ENCODE data around the genes LASP1 and CACNB1.

- RRBS: no CpG with 5 or more reads among the region's 13 CpGs
Measured at GRCh38 chr17:38482407-38482895, 54.2 kb downstream of the ARHGAP23 start.

- RRBS: no CpG with 5 or more reads among the region's 16 CpGs
Measured at GRCh38 chr17:38485522-38486306, 57.5 kb downstream of the ARHGAP23 start.

- RRBS: no CpG with 5 or more reads among the region's 24 CpGs
Measured at GRCh38 chr17:38509688-38510011, 81.4 kb downstream of the ARHGAP23 start.

GRCh38 chr17:38591003-38591343 lies 14.8 kb downstream of the SRCIN1 start:
- RRBS: no CpG with 5 or more reads among the region's 2 CpGs

GRCh38 chr17:38606367-38606887 lies 675 bp upstream of the SRCIN1 start:
- RRBS: no CpG with 5 or more reads among the region's 52 CpGs

- RRBS: no CpG with 5 or more reads among the region's 70 CpGs
Measured at GRCh38 chr17:38703192-38704269, 1.5 kb upstream of the MLLT6 start.

DNA sequence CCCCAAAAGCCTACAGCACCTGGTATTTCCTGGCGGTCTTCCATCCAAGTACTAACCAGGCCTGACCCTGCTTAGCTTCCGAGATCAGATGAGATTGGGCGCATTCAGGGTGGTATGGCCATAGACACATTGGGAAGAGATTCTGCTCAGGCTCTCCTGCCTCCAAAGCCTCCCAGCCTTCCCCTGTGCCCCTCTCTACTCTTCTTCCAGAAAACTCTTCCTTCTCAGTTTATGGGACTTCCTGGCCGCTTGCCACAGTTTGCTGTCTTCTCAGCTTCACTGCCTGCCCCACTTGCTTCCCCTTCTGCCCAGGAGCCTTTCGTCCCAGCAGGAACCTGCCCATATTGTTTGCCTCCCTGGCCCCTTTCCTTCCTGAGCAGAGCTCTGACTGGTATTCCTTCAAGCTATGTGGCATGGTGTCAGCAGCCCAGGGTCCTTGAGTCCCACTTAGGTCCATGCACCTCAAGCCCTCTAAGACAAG lies 1.7 kb downstream of the CISD3 start:
- RRBS: no CpG with 5 or more reads among the region's 5 CpGs

DNA sequence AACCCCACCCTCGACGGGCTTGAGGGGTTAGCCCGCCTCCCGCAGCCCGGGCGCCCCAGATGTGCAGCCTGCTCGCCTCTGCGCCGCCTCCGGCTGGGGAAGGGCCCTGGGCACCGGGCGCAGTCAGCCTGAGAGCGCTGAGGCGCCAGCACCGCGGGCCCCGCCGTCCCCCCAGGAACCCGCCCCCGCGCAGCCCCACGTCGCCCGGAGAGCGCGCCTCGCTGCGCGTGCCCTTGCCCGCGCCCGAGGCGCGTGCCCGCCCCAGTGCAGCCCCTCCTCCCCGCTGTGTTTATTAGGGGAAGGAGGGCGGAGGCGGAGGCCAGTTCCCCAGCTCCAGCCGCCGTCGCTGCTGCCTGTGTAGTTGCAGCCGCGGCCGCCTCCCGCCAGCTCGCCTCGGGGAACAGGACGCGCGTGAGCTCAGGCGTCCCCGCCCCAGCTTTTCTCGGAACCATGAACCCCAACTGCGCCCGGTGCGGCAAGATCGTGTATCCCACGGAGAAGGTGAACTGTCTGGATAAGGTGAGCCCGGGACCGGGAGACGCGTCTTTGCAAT lies at the start of gene LASP1:
Gene LASP1 (plus strand): TSS at position 319 of the 553 bp plus-strand sequence.
- RRBS: 2% methylated on average over 27 of the region's 62 CpGs

- RRBS: 0% methylated on average over 2 of the region's 11 CpGs
Measured at GRCh38 chr17:38870818-38871138, 920 bp downstream of the LASP1 start.

DNA sequence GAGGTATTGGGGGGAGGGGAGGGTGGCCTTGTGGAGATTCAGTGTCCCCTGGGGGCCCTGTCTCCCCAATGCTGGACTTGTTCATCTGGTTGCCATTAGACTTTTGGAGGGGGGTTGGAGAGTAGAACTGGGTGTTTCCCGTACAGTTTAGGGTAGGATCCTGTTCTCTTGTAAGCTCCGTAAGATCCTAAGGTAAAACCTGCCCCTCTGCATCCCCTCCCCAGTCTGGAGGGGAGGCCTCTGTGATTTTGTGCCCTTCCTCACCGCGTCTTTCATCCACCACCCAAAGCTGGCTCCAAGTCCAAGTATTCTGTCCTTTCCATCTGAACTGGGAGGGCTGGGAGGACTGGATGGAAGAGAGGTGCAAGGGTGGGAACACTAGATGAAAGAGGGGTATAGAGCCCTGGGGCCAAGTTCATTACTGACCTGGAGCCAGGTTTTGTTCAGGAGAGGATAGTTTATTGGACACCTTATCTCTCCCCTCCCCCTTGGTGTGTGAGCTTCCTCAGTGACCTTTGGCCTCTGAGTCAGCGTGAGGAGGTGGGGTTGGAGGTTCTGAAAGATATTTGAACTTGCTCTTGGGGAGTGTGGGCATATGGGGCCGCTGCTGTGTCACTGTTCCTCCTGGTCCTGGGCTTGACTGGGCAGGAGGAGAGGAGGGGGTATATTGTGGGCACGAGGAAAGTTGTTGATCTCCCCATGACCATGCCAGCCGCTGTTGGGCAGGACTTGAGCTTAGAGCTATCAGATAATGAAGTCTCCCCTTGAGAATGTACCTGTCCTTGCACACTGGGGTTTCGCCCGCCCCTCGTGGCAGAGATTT lies 1.5 kb downstream of the LASP1 start:
- RRBS: no CpG with 5 or more reads among the region's 11 CpGs

DNA sequence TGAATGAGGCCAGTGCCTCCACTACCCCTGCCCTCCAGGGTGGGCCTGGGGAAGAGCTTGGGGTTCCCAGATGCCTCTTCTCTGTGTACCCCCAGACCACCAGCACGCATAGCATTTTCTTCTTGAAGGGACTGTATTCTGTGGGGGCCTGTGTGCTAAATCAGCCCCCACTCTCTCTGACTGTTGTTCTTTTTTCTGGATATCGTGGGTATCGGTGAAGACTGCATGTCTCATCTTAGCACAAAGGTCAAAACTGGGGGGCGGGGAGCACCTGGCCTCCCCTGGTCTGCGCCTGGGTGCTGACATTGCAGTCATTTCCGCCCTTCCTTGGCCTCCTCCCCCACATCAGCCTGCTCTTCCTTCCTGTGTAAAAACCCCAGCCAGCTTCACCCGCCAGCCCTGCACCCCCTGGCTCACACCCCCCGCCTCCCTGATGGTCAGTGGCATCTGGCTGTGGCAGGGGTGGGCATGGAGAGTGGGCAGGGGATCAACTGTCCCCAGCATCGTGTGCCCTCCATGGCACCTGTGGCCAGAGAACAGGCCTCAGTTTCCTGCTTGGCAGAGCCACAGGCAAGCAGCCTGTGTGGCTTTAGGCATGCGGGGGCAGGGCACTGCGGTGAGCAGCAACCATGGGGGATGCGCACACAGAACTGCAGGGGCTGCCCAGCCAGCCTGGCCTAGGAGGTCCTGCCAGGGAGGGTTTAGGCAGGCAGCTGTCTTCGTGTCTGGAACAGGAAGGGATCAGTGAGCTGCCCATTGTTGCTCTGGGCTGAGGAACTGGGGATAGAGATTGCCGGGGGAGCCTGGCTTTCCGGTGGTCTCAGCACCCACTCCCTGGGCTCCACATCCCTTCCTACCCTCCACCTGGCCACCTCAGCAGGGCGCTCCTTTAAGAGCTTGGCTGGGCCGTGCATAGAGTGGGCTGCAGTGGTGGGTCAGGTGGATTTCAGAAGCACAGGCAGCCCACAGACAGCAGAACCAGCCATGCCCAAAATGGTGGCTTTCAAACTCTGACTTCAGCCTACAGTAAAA lies 29.1 kb downstream of the LASP1 start:
- RRBS: no CpG with 5 or more reads among the region's 17 CpGs

GRCh38 chr17:38903441-38903989 lies 33.7 kb downstream of the LASP1 start:
- RRBS: no CpG with 5 or more reads among the region's 5 CpGs

DNA sequence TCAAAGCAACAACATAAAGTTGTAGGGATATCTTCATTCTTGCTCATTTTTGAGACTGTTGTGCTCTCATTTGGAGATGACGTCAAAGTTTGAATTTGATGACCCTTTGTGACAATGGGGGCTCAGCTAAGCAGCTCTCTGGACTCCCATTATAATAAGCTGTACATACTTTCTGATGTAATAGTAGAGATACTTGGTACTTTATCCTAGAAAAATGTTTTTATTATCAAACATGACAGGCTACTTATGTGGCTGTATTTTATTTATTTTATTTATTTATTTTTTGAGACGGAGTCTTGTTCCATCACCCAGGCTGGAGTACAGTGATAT lies 17.7 kb upstream of the FBXO47 start:
- RRBS: no CpG with 5 or more reads among the region's 2 CpGs

DNA sequence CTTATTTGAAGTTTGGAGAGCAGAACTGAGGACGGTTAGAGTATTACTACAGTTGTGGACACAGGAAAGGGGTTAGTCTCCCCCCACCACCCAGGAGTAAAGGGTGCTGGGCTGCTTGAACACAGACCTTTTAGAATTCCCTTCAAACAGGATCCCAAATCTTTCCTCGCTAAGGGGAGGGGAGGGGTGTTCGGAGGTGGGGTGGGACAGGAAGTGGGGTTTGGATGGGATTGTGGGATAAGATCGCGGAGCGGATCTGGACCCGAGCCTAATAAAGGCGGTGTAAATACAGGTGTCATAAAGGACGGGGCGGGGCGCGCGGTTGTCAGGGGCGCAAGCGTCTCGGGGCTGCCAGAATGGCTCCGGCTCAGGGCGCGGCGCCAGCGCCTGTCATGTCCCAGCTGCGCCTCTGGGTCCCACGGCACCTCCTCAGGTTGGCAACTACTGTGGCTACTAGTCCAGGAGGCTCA lies 59.8 kb upstream of the FBXO47 start:
- RRBS: no CpG with 5 or more reads among the region's 23 CpGs

DNA sequence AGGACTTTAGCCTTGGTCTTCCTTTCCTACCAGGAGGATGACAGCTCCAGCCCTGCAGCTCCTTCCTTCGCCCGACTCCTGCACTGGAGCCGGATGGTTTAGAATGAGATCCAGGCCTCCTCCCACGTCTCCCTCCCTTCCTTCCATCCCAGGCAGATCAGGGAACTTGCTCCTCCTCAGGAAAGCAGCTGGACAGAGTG lies 60.2 kb downstream of the PLXDC1 start:
- RRBS: no CpG with 5 or more reads among the region's 4 CpGs

GRCh38 chr17:39094433-39095248 lies 56.8 kb downstream of the PLXDC1 start:
- RRBS: no CpG with 5 or more reads among the region's 13 CpGs

- RRBS: no CpG with 5 or more reads among the region's 5 CpGs
Measured at GRCh38 chr17:39150659-39151064, 775 bp downstream of the PLXDC1 start.

DNA sequence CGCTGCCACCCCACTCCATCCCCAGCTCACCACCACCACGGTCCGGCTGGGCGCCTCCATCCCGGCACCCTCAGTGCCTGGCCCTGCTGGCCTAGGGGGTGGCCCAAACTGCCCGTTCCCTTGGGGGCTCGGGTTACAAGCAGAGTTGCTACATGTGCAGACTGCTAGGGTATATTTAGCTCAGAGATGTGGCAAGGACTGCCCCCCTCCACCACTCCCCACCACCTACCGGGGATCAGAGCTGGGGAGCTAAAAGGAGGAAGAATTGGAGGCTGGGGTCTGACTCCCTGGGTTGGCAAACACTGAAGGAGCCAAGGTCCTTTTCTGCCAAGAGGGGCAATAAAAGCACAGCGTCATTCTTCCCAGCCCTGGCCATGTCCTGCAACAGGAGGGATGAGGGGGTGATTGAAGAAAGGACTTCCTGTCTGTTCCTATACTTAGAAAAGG lies 4.0 kb downstream of the CACNB1 start:
- RRBS: no CpG with 5 or more reads among the region's 9 CpGs

- RRBS: 4% methylated on average over 14 of the region's 50 CpGs
Measured at GRCh38 chr17:39197464-39198166, at the start of gene CACNB1. CACNB1 (minus strand) TSS chr17:39197669.

DNA sequence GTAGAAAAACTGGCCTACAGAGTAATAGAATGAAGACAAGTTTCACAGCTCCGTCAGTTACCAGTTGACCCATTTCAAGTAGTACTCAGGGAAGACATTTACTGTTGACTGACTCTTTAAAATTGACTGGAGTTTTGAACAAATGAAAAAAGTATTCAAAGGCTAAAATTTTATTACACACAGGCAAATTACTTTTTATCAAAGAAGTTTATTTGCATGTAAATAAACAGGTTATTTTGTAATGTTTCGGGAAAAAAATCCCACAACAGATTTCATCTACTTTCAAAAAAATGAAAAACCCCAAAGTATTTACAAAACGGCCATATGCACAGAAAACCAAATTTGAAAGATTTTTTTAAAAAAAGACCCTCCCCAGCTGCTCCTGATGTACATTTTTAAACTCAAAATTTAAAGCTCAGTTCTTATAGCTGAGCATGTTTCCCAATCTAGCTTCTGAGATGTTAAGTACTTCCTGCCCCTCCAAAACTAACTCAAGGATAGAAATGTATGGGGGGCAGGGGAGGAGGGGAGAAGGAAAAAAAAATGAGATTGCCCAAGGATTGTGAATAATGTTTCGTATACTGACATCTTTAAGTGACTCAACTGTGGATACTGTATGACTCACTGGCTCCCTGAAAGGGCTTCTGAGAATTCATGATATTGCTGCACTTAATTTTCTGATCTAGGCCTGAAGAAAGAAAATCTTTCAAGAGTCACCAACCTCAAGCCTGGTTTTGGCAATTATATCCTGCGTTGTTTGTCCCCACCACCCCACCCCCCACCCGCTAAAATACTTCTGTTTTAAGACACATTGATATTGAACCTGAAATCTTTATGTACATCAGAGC lies 2.9 kb upstream of the FBXL20 start:
- RRBS: no CpG with 5 or more reads among the region's 6 CpGs

Measured in mononuclear cell (primary cell).